Astrocyte (in vitro differentiated cells and primary cell): ENCODE measurements around the gene IL32.

DNA sequence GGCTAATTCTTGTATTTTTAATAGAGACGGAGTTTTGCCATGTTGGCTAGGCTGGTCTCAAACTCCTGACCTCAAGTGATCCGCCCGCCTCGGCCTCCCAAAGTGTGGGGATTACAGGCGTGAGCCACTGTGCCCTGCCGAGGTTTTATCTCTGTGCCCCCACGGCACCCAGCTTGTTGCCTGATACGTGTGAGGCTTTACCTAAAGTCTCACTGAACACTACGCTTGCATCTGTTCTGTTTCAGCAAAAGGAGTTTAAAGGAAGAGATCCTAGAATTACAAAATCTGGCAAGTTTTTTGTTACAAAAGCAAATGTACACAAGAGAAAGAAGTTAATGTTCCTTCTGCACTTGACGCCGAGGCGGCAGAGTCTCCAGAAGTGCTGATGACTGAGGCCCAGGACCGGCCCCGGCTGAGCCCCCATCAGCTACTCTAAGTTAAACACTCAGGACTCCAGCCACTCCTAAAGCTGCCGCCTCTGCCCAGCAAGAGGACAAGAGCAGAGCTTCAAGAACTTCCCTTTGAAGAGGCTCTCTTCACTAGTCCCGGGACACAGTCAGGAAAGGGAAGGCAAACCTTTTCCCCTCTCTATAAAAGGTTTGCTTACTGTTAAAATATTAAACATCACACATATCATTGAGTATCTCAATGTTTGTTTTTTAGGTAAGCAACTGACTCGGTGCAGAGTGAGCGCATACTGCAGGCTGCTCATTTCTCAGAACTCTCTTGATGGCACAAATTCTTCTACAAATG is 9.0 kb downstream of the ABCA3 start:
- PRO-cap = no peak
- RRBS, 2 experiments = no CpG with 5 or more reads among the region's 18 CpGs

- PRO-cap = no peak
- RRBS, 2 experiments = 2 to 3% methylated on average over 17 to 23 of the region's 51 CpGs
Observed at GRCh38 chr16:2468158-2468845, 2.8 kb upstream of the NTN3 start.

DNA sequence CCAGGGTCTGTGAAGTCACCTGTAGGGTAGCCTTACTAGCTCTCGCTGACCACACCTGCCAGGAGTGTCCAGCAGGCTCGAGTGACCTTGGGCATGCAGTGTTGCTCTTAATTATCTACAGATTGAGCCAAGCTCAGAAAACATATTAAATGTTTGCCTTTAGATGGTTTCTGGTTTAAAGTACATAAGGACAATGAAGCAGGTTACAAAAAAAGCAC is 1.8 kb downstream of the TBC1D24 start:
- PRO-cap = no peak
- RRBS, 2 experiments = no CpG with 5 or more reads among the region's 2 CpGs

GRCh38 chr16:2486116-2486556 is 11.2 kb downstream of the TBC1D24 start:
- PRO-cap = no peak
- RRBS, 2 experiments = no CpG with 5 or more reads among the region's 18 CpGs

DNA sequence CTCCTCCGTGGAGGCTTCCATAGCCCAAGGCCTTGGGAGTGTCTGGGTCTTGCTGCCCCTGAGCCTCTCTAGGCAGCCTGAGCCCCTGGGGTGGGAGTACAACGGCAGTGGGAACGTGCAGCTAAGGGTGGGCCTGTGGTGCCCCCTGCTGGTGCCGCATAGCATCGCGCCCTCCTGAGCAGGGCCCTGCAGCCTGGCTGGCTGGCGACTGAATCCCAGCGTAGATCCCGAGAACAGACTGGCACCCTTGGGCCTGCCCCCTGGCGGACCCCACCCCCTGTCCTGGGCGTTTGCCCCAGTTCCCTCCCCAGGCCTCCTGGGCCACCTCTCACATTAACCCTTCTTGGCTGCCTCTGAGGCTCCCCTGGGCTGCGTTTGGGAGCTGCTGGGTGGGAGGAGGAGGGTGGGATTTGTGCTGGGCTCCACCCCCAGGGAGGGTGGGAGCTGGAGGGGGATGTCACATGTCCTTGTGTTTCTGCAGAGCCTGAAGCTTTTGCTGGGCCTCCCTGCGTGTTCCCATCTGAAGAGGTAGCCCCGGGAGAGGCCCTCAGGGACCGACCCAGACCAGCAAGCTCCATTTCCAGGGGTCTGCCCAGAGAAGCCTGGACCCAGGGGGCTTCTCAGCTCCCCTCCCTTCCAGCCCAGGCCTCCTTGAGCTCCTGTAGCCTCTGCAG is 12.4 kb upstream of the ATP6V0C start:
- PRO-cap = no peak
- RRBS, 2 experiments = no CpG with 5 or more reads among the region's 15 CpGs

DNA sequence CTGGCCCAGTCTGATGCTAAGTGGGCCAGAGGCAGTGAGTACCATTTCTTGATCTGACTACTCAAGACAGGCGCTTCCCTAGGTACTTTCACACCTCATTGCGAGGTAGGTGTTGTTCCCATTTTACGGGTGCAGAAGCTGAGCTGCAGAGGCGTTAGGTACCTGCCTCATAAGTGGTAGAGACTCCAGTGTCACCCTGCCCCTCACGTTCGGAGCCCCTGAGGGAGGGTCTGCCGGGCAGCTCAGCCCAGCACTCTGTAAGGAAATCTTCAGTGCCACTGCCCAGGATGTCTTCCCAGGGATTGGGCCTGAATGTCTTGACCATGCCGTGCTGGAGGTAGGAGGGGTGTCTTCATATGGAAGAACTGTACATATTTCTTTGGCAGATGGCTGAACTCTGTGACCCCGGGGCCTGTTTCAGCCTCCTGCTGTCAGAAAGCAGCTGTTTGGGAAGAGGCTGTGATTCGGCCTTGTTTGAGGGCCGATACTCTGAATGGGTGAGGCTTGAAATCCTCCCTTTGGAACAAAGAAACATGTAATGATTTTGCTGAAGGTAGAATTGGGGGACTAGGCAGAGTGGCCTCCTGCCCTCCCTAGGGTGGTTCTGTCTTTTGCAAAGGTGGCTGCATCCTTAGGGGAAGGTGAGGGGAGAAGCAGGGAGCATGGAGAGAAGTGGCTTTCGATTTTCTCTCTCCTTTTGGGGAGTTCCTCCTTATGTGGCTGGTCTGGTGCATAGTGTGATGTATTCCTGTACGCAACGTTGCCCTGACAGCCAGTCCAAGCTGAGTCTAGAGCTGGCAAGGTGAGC is 2.7 kb downstream of the PDPK1 start:
- PRO-cap = no peak
- RRBS, 2 experiments = no CpG with 5 or more reads among the region's 14 CpGs

DNA sequence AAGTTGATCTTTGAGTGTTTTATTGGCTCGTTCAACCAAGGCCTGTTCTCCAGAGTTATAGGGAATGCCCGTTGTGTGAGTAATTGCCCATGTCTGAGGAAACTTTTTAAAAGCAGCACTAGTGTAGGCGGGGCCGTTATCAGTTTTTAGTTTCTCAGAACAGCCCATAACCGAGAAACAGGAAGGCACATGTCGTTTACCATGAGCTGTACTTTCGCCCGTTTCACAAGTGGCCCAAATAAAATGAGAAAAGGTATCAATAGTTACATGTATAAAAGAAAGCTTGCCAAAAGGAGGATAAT is 18.7 kb upstream of the KCTD5 start:
- PRO-cap = no peak
- RRBS, 2 experiments = no CpG with 5 or more reads among the region's 8 CpGs

DNA sequence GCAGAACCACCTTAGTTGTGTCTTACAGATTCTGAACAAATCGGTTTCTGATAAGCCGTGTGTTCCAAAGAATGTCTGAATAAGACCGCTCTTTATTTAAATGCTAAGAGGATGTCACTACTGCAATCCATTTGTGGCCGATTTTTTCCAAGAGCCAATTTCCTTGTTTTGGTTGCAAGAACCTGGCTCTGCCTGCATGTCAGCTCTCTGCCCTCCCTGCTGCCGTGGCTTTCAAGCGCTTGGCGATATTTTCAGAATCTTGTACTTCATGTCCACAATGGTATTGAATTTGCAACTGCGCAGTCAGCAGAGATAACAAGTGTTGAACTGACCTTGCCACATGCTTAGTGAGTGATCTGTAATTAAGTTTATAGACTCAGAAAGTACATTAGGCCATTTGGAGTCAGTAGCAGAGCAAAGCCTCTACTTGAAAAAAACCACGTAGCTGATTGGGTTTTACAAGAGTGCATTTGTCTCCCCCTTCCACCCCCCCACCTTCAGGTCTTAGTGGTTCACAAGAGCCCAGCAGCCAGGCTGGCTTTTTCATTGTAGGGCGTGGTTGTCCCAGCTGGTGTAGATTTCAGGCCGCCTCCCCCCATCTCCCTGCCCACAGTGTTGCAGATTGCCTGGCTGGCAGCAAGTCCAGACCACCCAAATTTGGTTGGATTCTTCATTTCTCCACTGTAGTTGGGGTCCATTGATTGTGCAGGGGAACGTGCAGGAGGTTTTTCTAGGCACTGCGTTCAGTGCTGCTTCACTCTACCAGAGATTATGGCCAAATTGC is 2.5 kb upstream of the KCTD5 start:
- PRO-cap = no peak
- RRBS, 2 experiments = no CpG with 5 or more reads among the region's 13 CpGs

DNA sequence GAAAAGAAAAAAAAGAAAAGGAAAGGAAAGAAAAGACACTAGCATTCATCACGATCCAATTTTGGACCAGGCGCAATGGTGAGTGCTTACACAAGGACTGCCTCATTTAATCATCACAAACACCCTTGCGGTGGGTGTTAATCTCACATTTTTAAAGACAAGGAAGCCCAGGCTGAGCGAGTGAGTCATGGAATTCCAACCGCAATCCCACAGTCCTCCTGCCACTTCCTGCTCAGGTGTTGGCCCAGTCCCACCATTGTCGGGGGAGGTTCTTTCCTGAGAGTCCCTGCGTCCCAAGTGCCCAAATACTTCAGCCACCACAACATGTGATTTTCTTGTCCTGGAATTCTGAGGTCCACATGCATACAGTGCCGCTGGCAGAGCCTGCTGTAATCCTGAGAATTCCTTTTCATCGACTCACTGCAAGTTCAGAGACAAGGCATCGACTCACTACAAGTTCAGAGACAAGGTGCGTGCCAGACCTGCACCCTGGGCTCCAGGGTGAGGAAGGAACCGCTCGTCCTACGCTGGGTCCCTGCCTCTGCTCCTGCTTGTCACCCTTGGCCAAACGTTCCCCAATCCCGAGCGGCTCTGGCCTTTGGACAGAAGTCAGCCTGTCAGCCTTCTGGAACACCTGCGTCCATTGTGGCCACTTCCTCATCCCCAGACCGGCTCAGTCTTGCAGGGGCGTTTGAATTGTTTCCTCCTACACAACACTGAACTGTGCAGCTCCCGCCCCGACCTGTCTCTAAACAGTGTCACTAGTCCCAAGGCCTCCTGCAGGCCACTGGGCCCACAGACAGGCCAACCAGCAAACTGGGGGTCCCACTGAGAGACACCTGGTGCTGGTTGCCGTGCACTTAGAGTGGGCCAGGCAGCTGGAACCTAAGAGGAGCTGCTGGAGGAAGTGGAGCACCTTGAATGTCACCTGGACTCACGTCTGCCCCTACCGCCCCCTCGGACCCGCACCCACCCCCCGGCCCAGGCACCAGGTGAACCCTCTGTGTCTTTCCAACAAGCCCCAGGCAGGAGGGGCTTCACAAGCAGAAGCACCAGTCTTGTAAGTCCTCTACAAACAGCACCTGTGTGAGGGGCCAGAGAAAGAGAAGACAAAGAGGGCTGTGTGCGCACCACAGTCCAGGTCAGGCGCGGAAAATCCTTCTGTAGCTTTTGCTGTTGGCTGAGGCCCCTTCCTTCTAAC is 6.0 kb downstream of the ZG16B start:
- PRO-cap = unidirectional peak, plus-strand start at position 453 of the sequence
- RRBS, 2 experiments = no CpG with 5 or more reads among the region's 31 CpGs

- PRO-cap = no peak
- RRBS, 2 experiments = 92 to 94% methylated on average over 3 to 4 of the region's 7 CpGs
Observed at GRCh38 chr16:2841888-2842257, 11.8 kb downstream of the ZG16B start.

DNA sequence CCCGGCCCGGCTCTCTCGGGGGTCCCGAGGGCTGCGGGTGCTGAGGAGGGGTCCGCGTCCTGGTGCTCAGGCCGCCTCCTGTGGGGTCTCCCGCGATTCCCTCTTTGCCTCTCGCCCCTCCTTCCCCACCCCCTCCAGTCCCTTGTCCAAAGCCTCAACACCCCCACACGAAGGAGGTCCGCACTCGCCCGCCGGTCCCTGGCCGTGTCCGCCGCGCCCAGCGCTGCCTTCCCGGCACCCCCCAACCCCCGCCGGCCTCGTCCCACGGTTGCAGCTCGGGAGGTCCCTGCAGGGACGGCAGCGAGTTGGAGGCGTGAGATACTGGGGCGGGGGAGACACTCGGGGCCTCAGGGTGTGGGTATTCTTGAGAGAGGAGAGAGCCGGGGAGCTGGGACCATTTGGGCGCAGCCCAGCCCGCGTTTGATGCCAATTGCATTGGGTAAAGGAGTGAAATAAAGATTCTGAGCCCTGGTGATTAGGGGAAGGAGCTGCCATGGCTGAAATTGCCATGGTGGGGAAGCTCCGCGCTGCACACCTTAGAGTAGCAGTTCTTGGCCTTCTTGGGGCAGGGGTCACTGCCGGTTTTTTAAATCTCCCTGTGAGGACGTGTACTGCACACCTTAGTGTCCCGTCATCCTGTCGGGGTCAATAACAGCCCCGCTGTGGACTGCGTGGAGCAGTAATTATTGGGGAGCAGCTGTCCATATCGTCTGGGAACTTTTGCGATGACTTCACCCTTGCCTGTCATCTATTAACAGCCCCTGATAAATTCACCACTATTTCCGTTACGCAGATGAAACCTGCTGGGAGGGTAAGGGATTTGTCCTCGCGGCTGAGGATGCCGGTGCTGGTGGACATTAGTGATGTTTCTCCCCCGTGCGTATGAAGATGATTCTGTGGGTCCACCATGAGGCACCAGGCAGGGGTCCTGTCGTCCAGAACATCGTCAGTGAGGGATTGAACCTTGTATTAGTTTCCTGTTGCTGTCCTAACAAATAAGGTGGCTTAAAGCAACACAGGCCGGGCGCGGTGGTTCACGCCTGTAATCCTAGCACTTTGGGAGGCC is 741 bp downstream of the FLYWCH2 start:
- PRO-cap = unidirectional peak, minus-strand start at position 425 of the sequence
- RRBS, 2 experiments = 1 to 3% methylated on average over 8 of the region's 59 CpGs

DNA sequence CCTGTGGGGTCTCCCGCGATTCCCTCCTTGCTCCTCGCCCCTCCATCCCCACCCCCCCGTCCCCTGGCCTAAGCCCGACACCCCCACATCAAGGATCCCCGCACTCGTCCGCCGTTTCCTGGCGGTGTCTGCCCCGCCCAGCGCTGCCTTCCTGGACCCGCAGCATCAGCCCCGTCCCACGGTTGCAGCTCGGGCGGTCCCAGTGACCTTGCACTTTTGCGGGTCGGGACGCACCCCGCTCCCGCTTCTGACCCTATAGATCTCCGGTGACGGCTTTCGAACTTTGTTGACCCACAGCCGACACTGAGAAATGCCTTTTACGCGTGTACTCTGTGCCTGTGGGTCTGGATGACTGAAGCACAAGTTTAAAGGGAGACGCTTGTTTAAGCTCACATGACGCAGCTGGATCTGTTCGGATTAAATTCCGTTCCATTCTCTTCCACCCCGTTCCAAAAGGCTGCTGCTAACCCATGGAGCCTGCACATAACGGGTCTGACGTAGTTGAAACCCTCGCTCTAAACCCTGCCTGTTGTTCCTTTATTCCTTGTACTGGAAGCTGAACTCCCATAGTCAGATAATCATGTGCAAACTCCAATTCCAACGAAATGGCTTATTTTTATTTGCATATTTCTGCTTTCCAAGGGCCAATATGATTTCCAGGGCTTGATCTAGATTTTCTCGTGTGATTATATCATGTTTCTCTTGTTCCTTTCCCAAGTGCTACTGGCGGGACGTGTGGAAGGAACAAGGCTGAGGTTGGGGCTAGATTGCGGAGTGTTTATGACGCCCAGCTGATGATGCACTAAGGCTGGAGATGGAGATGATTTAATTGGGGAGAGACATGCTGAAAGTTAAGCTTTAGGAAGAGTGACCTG is 794 bp downstream of the FLYWCH1 start:
- PRO-cap = no peak
- RRBS, 2 experiments = no CpG with 5 or more reads among the region's 42 CpGs

- PRO-cap = no peak
- RRBS, 2 experiments = 63 to 73% methylated on average over 4 of the region's 21 CpGs
Observed at GRCh38 chr16:2953608-2954295, 10.3 kb upstream of the KREMEN2 start.

DNA sequence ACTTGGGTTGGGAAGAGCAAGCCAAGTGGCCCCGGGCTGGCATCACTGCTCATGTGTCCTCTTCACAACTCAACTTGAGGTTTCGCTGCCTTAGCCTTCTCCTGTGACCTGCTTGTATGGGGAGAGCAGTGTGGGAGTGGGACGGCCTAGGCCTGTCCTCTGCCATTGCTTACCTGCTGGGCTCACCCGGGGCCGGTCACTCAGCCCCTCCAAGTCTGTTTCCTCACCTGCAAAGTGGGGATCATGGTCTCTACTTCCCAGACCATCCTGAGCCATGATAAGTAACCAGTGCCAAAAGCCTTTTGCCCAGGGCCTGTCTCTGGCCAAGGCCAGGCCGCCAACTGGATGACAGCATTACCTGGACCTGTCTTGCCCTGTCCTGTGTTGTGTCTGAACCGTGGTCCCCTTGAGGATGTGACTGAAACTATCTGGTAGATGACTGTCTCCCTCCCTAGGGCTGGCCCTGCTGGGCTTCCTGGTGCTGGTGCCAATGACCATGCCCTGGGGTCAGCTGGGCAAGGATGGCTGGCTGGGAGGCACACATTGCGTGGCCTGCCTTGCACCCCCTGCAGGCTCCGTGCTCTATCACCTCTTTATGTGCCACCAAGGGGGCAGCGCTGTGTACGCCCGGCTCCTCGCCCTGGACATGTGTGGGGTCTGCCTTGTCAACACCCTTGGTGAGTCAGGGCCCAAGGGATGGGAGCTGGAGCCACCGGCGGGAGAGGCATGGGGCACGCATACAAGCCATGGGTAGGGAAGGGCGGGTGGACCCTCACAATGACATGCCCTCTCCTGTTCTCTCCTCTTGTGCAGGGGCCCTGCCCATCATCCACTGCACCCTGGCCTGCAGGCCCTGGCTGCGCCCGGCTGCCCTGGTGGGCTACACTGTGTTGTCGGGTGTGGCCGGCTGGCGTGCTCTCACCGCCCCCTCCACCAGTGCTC is 1.8 kb downstream of the PAQR4 start:
- PRO-cap = no peak
- RRBS, 2 experiments = 78 to 79% methylated on average over 6 of the region's 23 CpGs

DNA sequence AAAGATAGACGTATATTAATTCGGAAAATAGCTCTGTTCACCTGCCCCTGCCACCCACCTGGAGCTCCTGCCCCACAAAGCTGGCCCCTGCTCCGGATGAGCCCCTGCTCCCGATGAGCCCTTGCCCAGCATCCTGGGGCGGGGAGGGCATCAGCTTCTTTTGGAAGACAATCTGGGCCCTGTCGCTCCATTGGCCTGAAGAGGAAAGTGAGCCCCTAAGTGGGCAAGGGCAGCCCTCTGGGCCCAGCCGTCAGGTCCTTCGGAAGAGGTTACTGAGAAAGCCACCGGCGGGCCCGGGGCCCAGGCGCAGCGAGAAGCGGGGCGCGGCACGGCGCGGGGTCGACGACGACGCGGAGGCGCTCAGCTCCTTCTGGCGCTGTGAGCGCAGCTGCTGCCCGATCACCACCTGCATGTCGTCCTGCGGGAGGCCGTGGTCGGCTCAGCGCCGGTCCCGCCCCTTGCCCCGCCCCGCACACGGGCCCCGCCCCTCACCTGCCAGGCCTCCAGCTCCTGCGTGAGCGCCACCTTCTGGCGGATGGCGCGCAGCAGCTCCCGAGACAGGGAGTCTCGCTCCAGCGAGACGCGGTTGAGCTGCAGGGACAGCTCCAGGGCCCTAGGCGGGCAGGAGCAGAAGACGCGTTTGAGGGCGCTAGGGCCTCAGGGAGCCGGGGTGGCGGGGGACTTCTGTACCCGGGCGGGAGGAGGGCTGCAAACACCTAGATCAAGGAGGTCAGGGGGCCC is 4.2 kb downstream of the THOC6 start:
- PRO-cap = bidirectional peak, plus-strand start at position 504 of the sequence, minus-strand start at position 408 of the sequence
- RRBS, 2 experiments = no CpG with 5 or more reads among the region's 57 CpGs

DNA sequence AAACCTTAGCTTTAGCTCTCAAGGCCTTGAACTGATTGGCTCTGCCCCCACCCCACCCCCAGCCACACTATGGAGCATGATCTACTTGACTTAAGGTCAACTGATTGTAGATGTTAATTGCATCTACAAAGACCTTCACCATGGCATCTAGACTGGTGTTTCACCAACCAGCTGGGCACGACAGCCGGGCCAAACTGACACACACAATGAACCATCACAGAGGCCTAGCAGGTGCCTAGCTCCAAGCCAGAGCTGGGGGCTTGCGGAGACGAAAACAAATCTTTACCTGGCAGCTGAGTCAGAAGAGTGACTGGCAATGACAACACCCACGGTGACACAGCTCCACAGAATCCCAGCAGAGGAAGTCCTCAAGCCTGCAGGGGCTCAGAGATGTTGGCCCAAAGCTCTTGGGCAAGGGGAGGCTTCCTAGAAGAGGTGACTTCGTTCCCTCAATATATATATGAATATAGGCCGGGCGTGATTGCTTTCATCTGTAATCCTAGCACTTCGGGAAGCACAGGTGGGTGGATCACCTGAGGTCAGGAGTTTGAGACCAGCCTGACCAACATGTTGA is 5.1 kb downstream of the MMP25 start:
- PRO-cap = no peak
- RRBS, 2 experiments = no CpG with 5 or more reads among the region's 9 CpGs

DNA sequence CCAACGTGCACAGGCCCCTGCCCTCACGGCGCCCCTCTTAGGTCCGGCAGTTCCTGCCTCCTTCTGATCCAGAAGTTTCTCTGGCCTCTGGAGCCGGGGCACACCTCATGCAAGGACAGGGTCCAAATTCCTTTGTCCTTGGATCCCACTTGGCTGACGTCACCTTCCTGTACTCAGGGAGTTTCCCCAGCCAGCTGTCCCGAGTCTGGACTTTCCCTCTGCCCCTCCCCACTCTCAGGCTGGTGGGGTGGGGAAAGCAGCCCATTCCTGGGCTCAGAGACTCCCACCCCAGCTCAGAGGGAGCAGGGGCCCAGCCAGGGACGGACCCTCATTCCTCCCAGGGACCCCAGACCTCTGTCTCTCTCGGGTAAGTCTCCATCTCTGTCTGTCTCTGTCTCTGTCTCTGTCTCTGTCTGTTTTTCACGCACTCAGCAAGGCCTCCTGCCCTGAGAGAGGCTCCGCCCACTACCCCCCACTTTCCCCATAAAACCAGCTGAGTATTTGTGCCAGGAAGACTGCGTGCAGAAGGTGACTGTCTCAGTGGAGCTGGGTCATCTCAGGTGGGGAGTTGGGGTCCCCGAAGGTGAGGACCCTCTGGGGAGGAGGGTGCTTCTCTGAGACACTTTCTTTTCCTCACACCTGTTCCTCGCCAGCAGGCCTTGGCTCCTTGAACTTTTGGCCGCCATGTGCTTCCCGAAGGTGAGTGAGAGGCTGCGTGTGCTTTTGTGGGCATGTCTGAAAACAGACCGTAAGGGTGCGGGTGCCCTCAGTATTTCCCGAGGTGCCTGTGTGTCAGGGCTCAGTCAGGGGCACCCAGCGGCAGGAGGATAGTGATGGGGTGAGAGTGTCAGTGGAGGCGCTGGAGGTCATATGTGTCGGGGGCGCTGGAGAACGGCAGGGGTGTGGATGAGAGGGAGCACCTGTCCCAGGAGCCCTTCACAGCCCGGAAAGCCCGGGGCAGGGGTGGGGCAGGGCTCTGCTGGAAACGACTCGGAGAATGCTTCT is at the start of gene IL32:
IL32 (plus strand) TSS at position 513 of the 1,005 bp plus-strand sequence.
- PRO-cap = no peak
- RRBS, 2 experiments = 37 to 50% methylated on average over 2 to 3 of the region's 29 CpGs

GRCh38 chr16:3085913-3086366 is 13.2 kb downstream of the ZSCAN10 start:
- PRO-cap = no peak
- RRBS, 2 experiments = no CpG with 5 or more reads among the region's 8 CpGs

DNA sequence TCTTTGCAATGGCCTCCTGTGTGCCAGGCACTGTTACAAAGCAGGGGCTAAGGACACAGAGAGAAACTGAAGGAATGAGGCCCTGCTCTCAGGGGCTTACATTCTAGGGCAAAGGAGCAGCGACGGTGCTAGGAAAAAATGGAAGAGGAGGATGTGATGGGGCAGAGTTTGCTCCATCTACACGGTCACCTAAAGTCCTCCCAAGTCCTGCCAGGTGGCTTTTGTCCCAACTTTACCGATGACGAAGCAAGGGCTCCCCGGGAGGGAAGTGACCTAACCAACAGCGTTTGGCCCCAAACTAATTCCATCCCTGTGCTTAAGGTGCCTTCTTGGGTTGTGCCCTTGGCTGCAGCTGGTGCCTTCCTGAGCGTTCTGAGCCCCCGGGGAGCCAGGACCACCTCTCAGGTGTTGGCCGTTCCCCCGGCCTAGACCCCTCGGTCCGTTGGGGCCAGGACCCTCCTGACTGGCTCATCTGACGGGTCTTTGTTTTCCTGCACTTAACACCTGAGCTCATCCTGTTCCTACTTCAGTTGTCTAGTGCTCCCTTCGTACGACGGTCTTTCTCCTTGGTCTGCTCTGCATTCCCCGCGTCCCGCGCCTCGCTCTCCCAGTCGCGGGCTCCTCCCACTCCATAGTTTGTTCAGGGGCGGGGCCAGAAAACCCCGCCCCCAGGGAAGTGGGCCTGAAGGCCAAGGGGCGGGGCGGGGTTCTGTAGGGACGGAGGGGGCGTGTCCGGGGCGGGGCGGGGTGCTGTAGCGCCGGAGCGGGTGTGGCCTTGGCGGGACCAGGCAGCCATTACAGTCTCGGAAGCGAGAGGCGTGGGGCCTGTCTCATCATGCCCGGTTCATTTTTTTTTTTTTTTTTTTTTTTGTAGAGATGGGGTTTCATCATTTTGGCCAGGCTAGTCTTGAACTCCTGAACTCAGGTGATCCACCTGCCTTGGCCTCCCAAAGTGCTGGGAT is 782 bp upstream of the ZSCAN10 start:
- PRO-cap = bidirectional peak, plus-strand start at position 795 of the sequence, minus-strand start at position 601 of the sequence
- RRBS, 2 experiments = 2% methylated on average over 6 to 10 of the region's 41 CpGs

DNA sequence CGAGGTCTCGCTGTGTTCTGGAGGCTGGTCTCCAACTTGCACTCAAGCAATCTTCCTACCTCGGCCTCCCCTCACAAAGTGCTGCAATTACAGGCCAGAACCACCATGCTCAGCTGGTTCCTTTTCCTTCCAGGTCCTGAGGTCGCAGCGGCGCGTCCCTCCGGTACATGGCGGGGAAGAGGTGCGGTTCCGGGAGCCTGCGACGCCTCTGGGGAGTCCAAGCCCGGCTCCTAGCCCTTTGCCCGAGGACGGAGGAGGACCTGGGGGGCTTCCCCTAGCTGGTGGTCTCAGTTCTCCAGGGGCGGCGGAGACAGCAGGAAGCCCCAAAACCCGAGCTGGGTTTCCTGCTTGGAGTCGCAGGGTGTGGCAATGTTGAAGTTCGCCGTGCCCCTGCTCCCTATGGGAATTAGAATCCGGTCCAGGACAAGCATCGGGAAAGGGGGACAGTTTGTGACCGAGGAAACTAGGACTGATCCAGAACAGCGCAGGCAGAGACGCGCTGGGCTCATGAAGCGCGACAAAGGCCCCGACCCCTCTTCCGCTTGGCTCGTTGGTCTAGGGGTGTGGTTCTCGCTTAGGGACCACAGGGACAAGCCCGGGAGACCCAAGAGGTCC is 25.1 kb downstream of the ZNF213 start:
- PRO-cap = no peak
- RRBS, 2 experiments = no CpG with 5 or more reads among the region's 35 CpGs